SK-N-DZ (cell line): ENCODE results near the gene ELMO1.

RAMPAGE:
- cytosol, long total RNA: no peak
- nucleus, long total RNA: no peak
Measured at GRCh38 chr7:36036499-36037037, 116.5 kb upstream of the EEPD1 start.

DNA sequence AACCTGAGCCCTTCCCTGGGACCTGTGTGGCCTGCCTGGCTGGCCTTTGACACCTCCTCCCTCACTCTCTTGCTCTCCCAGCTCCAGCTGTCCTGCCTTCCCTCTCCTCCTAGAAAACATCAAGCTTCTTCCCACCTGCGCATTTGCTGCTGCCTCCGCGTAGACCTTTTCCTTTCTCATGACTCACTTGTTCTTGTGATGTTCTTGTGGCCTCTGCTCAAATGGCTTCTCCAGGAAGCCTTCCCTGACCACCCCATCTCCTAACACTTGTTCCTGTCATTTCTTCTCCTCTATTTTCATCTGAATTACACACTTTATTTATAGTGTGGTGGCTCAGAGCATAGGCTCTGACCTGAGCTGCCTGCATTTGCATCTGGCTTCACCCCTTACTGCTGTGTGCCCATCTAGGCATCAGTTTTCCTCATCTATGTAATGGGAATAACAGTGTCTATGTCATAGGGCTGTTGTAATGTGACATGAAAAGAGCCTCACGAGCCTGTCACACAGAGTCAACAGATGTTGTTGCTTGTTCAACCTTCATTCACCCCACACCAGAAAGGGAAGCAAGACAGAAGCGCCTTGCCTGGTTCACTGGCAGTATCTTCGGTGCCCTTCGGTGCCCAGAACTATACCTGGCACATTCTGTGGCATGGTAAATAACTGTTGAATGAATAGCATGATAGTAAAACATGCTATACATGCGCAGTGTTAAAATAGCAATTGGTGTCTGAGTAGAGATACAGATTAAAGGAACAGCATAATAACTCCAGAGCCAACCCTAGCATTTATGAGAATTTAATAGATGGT lies 57.7 kb downstream of the EEPD1 start:
RAMPAGE:
- cytosol, long total RNA: no peak
- nucleus, long total RNA: no peak

GRCh38 chr7:36276459-36277529 lies 90.2 kb downstream of the MATCAP2 start:
RAMPAGE:
- cytosol, long total RNA: no peak
- nucleus, long total RNA: no peak

DNA sequence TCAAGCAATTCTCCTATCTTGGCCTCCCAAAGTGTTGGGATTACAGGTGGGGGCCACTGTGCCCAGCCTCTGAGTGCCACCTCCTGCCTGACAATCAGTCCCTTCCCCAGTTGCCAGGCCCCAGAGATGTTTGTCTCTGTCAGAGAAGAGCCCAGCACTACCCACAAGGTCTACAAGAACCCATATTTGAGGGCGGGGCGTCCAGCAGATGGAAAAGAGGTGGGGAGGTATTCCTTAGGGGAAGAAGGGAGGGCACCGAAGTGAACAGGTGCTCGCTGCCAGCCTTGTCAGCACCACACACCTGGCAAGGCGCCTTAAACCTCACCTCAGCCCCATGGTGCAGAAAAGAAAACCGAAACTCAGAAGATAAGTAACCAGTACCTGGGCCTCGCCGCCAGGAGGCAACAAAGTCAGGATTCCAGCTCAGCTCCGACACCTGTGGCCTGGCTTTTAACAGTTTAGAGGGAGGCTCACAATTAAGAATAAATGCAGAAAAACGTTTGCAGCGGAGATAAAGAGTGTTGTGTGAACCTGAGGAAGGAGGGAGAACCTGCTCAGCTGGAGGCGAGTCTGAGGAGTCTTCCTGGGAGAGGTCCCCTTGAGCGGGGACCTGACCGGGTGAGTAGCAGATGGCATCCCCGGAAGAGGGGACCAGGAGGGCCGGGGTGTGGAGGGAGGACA lies 54.5 kb downstream of the MATCAP2 start:
RAMPAGE:
- cytosol, long total RNA: no peak
- nucleus, long total RNA: no peak

DNA sequence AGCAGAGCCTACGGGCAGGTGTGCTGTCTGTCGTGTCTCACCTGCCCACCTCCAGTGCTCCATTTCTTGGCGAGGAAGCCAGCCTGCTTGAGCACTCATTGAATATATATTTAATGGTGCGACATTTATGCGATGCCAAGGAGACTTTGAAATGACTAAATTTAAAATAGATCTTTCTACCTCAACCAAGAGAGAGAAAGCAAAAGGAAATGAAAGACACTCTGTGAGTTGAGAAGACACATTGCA lies 53.5 kb upstream of the AOAH start:
RAMPAGE:
- cytosol, long total RNA: no peak
- nucleus, long total RNA: no peak

DNA sequence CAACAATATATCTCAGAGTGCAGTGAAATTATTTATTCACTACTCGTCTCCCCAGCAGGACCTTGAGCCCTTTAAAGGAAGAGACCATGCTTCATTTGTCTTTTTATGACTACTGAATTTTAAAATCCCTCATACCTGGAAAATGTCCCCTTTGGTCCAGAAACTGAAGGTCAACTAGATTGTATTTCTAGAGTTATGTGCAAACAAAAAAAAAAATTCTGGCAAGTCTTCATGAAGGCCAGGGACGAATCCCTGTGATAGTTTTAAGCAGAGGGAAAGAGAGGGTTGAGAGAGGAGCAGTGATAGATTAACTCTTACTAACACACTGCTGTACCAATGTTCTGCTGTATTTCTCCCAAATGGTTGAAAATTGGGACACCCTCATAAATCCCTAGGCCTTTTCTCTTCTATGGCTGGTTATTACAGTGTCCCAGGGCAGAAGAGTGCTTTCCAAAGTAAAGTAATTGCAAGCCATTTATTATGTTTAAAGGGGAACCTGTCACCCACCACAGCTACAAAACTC lies 182.7 kb upstream of the AOAH start:
RAMPAGE:
- cytosol, long total RNA: no peak
- nucleus, long total RNA: no peak

RAMPAGE:
- cytosol, long total RNA: no peak
- nucleus, long total RNA: no peak
Measured at GRCh38 chr7:36947425-36948335, 223.4 kb upstream of the AOAH start.

RAMPAGE:
- cytosol, long total RNA: no peak
- nucleus, long total RNA: no peak
Measured at GRCh38 chr7:37421218-37421833, 27.3 kb downstream of the ELMO1 start.

GRCh38 chr7:37444846-37445784 lies 3.5 kb downstream of the ELMO1 start:
RAMPAGE:
- cytosol, long total RNA: no peak
- nucleus, long total RNA: no peak

DNA sequence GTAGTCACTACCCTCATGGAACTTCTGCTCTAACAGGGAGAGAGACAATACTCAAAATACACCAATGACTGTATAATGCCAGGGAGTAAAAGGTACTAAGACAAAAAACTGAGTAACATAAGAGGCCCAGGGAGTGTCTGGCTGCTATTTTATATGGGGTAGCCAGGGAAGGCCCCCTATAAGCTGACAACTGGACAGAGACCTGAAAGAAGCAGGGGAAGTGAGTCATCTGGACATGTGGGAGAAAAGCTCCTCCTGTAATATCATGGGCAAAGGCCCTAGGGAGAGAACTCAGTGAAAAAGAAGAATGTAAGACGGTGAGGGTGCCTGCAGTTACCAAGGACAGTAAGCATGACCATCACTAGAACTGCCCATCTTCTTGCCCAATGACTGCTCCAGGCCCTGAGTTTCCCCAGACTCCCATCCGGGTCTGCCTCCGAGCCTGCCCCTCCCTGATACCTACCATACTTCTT lies 2.4 kb downstream of the ELMO1 start:
RAMPAGE:
- cytosol, long total RNA: no peak
- nucleus, long total RNA: no peak

DNA sequence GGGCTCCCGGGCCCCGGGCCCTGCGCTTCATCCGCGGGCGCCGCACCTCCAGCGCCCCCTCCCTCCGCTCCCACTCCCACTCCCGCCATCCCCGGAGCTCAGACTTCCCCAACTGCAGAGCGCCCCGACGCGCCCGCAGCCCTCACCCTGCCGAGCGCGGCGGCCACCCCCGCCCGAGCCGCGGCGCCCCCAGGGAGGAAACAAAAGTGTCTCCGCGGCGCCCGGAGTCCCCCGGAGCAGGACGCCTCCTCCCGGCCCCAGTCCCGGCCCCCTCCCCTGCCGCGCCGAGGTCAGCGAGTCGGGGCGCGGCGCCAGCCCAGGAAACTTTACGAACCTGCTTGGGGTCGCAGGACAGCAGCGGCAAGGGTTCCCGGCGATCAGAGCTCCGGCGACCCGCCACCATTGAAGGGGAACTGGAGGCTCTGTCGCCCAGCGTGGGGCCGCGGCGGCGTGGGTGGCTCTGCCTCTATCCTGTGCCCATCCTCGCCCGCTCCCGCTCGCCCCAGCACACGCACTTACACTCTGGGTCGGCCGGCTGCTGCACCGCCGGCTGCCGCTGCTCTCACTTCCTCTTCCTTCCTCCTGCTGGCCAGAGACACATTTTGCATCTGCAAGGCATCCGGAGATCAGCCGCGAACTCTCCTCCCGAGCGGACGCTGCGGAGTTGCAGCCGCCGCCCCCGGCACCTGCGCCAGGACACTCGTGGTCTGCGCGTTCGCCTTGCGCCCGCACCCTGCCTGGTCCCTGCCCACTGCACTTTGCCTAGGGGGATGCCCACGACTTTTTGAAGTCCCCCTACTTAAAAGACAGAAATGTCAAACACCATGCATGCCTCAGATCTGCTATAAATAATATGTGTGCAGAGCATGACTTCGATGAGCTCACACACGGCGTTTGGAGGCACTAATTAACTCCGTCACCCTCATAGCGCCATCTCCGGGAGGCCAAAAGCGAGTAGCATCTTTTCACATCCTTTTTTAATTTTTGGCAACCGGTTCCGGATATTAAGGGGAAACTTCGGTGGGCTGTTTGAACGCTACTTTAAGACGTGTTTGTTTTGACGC lies at the start of gene ELMO1:
Gene ELMO1 (minus strand): TSS at position 524 of the 1,064 bp plus-strand sequence.
RAMPAGE:
- cytosol, long total RNA: start-site peak on the minus strand centred at position 537 of the sequence, 71 bp wide, 107 and 33 reads in 2 replicates
- nucleus, long total RNA: start-site peak on the minus strand centred at position 534 of the sequence, 93 bp wide, 279 and 30 reads in 2 replicates

DNA sequence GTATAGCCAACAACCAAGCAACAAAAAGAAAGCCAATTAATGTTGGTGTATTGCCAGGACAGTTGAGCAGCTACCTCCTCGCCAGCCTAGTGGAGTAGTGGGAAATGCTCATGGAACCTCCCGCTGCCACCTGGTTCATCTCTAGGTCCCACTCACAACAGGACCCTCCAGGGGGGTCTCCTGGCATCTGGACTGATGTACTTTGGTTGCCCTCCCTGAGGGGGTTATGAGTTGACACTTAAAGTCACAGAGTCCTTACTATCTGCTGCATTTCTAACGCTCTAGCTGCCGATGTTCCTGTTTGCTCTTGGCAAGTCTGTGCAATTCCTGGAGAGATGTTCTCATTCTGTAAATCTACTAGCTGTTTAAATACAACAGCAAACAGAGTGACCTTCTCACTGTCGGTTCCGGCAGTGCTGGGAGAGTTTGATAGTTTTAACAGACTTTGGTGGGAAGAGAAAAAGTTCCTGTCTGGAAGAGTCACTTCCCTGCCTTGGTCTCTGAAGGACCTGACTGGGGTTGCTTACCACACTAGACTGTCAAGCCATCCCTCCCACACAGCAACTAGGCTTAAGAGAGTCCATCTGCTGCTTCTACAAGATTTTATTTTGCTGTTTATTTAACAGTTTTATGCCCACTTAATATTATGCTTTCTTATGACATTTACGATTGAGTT lies 63.2 kb upstream of the ELMO1 start:
RAMPAGE:
- cytosol, long total RNA: no peak
- nucleus, long total RNA: no peak

GRCh38 chr7:37690151-37690530 lies 6.6 kb downstream of the GPR141 start:
RAMPAGE:
- cytosol, long total RNA: no peak
- nucleus, long total RNA: no peak

RAMPAGE:
- cytosol, long total RNA: no peak
- nucleus, long total RNA: no peak
Measured at GRCh38 chr7:37977223-37977668, 56.8 kb downstream of the EPDR1 start.

DNA sequence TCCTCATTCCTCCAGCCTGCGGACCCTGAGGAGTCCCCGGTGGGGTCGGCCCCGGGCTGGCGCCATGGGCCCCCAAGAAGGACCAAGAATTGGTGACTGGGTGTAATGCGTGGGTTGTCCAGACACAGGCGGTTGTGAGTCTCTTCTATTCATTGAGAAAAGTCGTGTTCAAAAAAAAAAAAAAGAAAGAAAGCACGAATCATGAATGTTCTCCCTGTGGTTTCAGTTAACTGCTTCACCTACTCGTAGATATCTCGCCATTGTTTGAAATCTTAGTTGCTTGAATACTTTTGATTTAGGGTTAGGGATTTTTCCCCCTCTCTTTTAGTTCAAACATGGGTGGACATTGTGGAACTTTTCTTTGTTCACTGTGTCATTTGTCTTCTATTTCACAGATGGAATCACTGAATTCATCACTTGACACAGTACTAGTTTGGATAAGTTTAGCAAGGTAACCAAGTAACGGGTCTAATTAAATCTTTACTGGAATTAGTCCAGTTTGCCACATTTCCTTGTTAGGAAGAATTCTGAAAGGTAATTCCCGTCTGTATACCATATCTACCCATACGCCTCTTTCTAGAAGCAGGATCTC lies 746 bp downstream of the STARD3NL start:
RAMPAGE:
- cytosol, long total RNA: no peak
- nucleus, long total RNA: no peak

GRCh38 chr7:38217800-38218047 lies 39.7 kb downstream of the STARD3NL start:
RAMPAGE:
- cytosol, long total RNA: no peak
- nucleus, long total RNA: no peak

RAMPAGE:
- cytosol, long total RNA: no peak
- nucleus, long total RNA: no peak
Measured at GRCh38 chr7:38245480-38245906, 67.4 kb downstream of the STARD3NL start.

RAMPAGE:
- cytosol, long total RNA: no peak
- nucleus, long total RNA: no peak
Measured at GRCh38 chr7:38714712-38714911, 83.4 kb upstream of the AMPH start.

RAMPAGE:
- cytosol, long total RNA: no peak
- nucleus, long total RNA: no peak
Measured at GRCh38 chr7:38978349-38979048, 790 bp downstream of the POU6F2 start.

RAMPAGE:
- cytosol, long total RNA: no peak
- nucleus, long total RNA: no peak
Measured at GRCh38 chr7:39565368-39565970, 735 bp upstream of the YAE1 start.